ENCODE results near the gene RPS24.

- PRO-cap = no peak
- RAMPAGE, long total RNA = no peak
- RRBS = no CpG with 5 or more reads among the region's 6 CpGs
These were observed 871.6 kb downstream of the LRMDA start for GRCh38 chr10:76302997-76303531.

- PRO-cap = no peak
- RAMPAGE, long total RNA = no peak
- RRBS = no CpG with 5 or more reads among the region's 5 CpGs
These were observed 214.8 kb downstream of the KCNMA1 start for GRCh38 chr10:77422674-77423286.

DNA sequence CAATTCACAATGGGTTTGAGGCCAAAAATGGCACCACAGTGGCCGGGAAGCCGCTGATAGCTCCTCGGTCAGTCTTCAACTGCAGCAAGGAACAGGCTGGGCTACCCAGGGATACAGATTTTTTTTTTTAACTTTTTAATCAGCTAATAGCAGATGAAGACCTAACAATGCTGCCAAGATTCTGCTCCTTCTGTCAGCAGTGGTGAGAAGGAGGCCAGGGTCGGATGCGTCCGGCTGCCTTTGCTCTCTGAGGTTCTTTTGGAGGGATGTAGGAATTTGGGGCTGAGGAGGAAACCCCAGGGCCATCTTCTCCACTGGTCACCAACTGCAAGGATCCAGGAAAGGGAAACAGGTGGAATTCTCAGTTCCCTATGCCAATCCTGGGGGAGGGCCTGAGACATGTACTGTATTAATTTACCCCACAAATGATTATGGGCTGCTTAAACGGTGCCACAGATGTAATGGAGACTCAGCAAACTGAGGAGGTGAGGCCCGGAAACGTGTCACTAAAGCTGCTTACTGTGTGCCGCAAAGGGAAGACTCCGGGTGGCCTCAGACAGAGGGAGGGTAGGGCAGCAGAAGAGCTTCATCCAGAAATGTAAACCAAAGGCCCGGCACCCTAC lies 167.7 kb downstream of the KCNMA1 start:
- PRO-cap = no peak
- RAMPAGE, long total RNA = no peak
- RRBS = 76% methylated on average over 4 of the region's 12 CpGs

GRCh38 chr10:77496660-77497245 lies 140.9 kb downstream of the KCNMA1 start:
- PRO-cap = no peak
- RAMPAGE, long total RNA = no peak
- RRBS = no CpG with 5 or more reads among the region's 3 CpGs

DNA sequence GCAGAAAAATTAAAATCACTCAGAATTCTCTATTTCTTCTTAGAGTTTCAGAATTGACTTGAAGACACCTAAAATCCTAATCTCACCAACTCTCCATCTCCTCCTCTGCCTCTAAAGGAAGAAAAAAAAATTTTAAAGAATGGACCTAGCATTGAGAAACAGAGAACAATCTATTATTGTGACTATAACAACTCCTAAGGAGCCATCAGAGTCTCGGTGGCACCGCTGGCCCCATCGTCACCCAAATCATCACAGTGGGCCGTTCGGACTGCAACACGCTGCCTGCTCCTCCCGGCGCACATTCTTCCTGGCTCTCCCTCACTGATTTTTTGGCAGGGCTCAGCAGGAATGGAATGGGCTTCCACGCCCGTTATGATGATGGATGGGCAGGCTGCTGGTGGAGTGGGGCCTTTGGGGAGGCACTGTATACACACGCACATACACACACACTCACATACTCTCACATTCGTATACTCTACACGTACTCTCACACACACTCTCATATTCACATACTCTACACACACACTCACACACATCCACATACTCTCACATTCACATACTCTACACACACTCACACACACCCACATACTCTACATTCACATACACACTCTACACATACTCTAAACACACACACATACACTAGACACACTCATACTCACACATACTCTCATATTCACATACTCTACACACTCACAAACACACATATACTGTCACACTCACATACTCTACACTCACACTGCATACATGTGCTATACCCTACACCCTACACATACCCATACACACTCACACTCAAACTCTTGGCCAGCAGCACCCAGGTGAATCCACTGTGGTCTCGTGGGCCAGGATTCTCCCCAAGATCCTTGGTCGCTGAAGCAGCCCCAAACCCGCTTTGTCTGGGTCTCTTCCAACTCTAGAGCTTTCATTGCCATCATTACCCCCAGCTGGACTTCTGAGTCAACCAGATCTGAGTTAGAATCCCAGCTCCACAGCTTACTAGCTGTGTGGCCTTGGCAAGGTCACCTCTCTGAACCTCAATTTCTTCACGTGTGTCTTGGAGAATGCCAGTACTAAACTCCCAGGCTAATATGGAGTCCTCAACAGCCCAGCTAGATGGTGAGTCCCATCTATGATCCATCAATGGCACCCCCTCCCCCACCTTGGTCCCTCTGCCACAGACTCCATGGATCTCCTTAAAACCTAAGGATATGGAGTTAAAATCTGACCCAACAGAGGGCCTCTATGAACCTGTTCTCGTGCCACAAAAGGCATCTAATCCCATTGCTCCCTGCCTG lies 99.6 kb downstream of the KCNMA1 start:
- PRO-cap = no peak
- RAMPAGE, long total RNA = no peak
- RRBS = no CpG with 5 or more reads among the region's 18 CpGs

DNA sequence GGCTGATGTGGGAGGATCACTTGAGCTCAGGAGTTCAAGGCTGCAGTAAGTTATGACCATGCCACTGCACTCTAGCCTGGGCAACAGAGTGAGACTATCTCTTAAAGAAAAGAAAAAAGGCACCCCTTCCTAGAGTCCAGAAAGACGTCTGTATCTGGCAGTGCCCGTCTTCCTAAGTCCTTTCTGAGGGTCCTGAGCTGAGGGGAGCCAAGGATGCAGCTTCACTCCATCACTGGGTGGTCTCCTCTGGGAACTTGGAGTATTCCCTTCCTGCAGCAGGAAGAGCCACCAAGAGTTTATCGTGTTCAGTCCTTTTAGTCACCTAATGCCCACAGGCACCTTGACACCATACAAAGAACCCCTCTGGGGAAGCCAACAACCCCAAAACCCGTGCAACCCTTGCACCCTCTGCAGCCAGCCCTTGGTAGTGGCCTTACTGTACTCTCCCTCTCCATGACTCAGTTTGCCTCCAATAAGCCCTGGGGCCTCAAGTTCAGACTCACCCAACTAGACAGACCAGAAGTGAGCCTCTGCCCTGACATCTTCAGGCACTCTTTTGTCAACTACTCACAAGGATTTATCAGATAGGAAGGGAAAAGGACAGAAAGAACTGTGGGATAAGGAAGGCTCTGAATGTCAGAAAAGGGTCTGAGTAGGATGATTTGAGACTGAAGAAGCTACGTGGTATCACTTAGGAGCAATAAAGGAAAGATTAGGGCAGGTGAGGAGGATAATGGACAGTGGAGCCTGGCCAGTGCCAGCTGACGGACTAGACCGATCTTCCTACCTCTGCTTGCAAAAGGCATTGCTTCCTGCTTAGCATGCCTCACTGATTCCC lies 30.9 kb downstream of the KCNMA1 start:
- PRO-cap = no peak
- RAMPAGE, long total RNA = no peak
- RRBS = no CpG with 5 or more reads among the region's 7 CpGs

- PRO-cap = no peak
- RAMPAGE, long total RNA = no peak
- RRBS = no CpG with 5 or more reads among the region's 10 CpGs
These were observed 118.9 kb downstream of the DLG5 start for GRCh38 chr10:77807630-77808155.

GRCh38 chr10:77832242-77832684 lies 94.3 kb downstream of the DLG5 start:
- PRO-cap = no peak
- RAMPAGE, long total RNA = no peak
- RRBS = no CpG with 5 or more reads among the region's 2 CpGs

DNA sequence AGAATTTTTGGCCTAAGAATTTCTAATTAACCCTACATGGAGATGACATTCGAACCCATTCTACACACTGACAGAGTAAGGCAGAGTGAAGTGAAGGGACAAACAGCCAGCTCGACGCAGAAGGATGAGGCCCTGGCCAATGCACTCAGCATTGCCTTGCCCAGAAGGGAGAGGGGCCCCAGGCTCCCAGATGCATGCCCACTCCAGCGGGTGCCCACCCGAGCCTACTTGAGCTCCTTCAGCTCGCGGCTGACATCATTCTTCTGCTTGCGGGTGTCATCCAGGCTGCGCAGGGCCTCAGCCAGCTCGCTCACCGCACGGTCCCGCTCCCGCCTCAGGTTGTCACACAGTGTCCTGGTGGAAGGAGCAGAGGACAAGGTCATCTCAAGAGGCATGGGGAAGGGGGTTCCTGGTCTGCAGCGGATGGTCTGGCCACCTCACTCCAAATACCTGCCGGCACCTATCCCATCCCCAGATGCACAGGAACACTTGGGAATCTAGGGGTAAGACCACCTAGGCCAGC lies 92.8 kb downstream of the DLG5 start:
- PRO-cap = no peak
- RAMPAGE, long total RNA = no peak
- RRBS = no CpG with 5 or more reads among the region's 16 CpGs

GRCh38 chr10:77909261-77909771 lies 17.2 kb downstream of the DLG5 start:
- PRO-cap = no peak
- RAMPAGE, long total RNA = no peak
- RRBS = no CpG with 5 or more reads among the region's 8 CpGs

- PRO-cap = no peak
- RAMPAGE, long total RNA = no peak
- RRBS = 11% methylated on average over 3 of the region's 14 CpGs
These were observed 1.2 kb downstream of the DLG5 start for GRCh38 chr10:77925183-77925898.

- PRO-cap = no peak
- RAMPAGE, long total RNA = no peak
- RRBS = no CpG with 5 or more reads among the region's 13 CpGs
These were observed 22.6 kb upstream of the DLG5 start for GRCh38 chr10:77948941-77949668.

- PRO-cap = no peak
- RAMPAGE, long total RNA = no peak
- RRBS = no CpG with 5 or more reads among the region's 8 CpGs
These were observed 42.7 kb upstream of the DLG5 start for GRCh38 chr10:77969265-77969699.

- PRO-cap = unidirectional peak, plus-strand start at chr10:78033863
- RAMPAGE, long total RNA = start-site peak on the plus strand at chr10:78033859-78033887, 59,039 and 556 reads in 2 replicates
- RRBS = 1% methylated on average over 8 of the region's 61 CpGs
These were observed at the start of gene RPS24 for GRCh38 chr10:78033419-78034554. Gene RPS24 (plus strand): TSS chr10:78033863.

GRCh38 chr10:78299775-78300430 lies 266.2 kb downstream of the RPS24 start:
- PRO-cap = no peak
- RAMPAGE, long total RNA = no peak
- RRBS = no CpG with 5 or more reads among the region's 9 CpGs

GRCh38 chr10:78331415-78331846 lies 297.8 kb downstream of the RPS24 start:
- PRO-cap = no peak
- RAMPAGE, long total RNA = no peak
- RRBS = no CpG with 5 or more reads among the region's 5 CpGs

DNA sequence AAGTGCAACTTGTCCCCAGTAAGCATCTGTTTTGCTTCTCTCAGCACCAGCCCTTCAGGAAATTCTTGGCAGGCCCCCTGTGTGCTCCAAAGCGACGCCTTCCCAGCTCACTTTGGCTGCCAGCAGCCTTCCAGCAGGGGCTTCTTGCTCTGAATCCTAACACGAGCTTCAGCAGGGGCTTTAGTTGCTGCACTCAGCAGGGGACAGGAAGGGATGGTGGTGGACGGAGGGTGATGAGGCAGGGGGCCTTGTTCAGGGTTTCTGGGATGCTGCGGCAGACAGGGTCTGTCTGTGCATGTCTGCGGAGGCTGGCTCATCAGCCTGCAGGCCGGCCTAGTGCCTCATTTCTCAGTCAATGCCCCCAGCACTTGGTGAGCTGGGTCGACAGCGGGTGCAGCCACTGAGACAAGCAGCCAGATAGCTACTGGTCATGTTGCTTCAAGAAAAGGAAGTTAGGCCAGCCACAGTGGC lies 368.3 kb downstream of the RPS24 start:
- PRO-cap = no peak
- RAMPAGE, long total RNA = no peak
- RRBS = no CpG with 5 or more reads among the region's 9 CpGs

DNA sequence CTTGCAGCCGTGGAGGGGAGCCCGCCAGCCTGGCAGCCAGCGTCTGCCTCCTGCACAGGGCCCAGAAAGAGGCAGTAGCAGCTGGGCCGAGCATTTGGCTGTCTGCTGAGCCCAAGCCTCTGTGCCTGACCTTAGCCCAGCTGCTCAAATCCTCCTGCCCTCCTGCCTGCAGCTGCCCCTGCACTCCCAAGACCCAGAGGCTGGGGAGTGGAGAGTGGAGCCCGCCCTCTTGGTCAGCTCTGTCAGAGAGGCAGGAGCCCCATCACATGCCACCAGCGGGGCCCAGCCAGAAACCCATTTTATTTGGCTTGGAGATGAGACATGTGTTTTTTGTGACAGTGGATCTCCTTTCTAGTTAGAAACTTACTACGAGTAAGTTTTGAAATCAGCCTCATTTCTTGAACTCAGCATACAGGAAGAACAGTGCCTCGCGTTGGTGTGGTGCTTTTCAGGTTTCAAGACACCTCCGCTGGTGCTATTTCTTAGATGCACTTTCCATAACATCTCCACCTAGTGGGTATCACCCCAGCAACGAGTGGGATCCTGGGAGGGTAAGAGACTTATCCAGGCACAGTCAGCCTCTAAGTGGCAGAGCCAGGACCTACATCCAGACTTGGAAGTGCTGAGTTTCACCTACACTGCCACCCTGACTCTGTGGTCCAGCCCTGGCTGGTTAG lies 477.1 kb downstream of the RPS24 start:
- PRO-cap = no peak
- RAMPAGE, long total RNA = no peak
- RRBS = no CpG with 5 or more reads among the region's 11 CpGs

DNA sequence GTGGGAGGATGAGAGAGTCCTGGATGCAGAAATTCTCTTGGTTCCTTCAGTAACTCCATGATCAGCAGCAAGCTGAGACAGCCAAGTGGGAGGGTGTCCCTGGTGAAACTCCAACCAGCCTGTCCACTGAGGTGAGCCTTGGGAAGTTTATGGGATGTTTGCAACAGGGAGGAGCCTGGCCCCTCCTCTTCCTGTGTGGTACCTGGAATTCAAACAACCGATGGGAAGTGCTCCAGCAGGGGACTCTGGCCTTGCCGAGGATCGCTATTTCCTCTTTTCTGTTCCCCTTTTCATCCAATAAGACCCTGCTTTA lies 491.1 kb upstream of the ZMIZ1 start:
- PRO-cap = no peak
- RAMPAGE, long total RNA = no peak
- RRBS = no CpG with 5 or more reads among the region's 3 CpGs

DNA sequence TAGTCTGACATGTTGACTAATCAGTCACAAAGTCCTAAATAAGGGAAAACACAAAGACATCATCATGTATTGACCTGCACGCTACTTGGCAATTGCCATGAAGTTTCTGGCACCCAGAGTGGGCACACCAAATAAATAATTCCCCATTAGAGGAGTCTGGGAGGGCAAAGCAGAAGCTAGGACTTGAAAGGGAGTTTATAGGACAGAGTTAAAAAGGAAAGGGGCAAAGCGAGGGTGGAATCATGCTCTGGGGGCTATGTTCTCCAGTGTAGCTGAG lies 417.3 kb upstream of the ZMIZ1 start:
- PRO-cap = no peak
- RAMPAGE, long total RNA = no peak
- RRBS = no CpG with 5 or more reads among the region's 2 CpGs